Measurements from ENCODE around the genes DNAJB7 and PHF5A.

DNA sequence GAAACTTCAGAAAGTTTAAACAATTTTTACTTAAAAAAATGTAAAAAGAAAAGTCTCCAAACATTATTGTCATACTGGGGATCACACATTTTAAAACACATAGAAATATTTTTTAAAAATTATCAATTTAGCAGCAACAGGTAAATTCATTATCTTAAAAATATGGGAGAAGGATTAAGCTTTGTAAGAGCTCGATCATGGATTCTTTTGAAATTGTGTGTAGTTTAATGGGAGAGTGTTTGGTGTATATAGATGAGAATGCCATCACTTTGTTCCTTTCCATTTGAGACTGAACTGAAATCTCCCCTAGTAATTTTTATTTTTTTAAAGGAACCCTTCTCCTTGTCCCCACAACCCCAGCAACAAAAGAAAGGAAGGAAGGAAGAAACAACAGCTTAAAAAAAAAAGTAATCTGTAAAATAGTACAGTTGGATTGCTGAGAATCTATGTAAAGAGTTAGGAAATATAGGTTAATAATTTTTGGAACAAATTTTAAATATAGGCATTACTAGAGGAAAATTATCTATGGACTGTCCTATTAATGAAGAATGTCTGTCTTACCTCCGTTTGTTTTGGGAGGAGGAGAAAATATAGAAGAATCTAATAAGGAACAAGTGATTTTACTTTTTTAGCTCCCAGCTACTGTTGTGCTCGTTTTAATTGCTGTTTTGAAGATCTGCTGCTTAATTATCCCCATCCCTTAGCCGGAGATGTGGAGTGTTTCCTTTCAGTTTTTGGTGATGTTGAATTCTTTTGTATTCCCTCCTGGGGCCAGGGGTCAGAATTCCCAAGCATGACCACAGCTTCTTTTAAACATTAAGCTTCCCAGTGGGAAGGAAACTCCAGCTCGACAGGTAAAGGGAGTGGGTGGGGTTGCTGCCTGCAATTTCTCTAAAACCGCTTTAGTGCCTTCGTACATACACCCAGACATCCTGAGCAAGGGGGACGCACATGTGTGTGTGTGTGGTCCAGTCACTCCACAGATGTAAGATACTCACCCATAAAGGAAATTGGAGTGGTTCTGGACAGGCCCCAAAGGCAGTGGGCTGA, 19.7 kb upstream of the ADSL start:
- PRO-cap, result no peak
- RAMPAGE, long total RNA, 4 experiments, result no peak in any of the 4 experiments

DNA sequence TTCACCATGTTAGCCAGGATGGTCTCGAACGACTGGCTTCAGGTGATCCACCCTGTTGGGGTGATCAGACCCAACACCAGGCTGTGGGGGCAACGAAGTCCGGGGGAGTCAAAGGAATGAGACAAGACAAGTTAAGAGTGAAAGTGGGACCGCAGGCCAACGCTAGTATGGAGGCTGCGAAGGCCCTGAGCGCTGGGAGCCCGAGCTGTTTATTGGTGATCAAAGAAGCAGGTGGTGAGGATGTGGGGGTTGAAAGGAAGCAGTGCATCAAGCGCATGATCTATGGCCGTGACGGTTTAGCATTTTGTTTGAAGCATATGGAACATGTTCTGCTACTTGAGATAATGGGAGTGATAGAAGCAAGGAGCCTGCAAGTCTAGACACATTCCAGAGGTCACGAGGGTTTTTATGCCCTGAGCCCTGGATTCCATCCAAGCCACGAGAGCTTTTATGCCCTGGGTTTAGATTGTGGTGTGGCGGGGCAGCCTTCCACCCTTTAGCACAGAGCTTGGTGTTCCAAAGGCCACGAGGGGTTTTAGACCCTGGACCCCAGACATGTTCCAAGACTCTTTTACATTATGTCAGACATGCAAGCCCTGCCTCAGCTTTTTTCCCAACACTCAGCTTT, 49.5 kb downstream of the MCHR1 start:
- PRO-cap, result no peak
- RAMPAGE, long total RNA, 4 experiments, result no peak in any of the 4 experiments

- PRO-cap, result no peak
- RAMPAGE, long total RNA, 4 experiments, result no peak in any of the 4 experiments
Observed at GRCh38 chr22:40764500-40765336, 54.4 kb downstream of the SLC25A17 start.

DNA sequence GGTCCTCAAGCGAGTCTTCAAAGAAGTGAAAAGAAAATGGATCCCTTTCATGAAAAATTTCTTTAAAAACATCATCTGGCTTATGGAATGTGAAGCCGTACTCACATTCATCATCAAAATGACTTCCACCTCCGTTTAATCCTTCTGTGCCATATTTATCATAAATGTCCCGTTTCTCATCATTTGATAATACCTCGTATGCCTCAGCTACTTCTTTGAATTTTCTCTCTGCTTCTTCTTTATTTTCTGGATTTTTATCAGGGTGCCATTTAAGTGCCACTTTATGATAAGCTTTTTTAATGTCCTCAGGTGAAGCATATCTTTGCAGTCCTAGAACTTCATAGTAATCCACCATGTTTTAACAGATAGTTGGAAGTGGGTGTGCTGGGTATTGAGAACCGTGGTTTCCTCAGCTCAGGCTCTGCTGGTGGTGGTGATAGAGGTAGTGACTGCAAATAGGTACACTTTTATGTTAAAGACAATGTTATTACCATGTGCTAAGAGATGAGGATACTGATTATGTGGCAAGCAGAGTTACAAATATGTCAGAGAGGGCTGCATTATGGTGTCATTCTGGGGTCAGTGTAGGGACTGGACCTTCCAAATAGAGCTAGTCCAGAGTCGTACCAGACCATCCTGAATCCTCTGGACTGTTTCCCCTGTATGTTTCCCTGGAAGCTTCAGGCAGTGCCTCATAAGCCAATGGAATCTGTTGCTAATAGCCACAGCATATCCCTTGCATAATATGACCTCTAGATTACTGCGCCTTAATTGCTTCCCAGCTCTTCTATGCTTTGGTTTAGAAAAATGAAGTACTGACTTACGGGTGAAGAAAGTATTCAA, at the start of gene DNAJB7:
Gene DNAJB7 (minus strand): TSS at position 474 of the 843 bp plus-strand sequence.
- PRO-cap, result no peak
- RAMPAGE, long total RNA, 4 experiments, result no peak in any of the 4 experiments

DNA sequence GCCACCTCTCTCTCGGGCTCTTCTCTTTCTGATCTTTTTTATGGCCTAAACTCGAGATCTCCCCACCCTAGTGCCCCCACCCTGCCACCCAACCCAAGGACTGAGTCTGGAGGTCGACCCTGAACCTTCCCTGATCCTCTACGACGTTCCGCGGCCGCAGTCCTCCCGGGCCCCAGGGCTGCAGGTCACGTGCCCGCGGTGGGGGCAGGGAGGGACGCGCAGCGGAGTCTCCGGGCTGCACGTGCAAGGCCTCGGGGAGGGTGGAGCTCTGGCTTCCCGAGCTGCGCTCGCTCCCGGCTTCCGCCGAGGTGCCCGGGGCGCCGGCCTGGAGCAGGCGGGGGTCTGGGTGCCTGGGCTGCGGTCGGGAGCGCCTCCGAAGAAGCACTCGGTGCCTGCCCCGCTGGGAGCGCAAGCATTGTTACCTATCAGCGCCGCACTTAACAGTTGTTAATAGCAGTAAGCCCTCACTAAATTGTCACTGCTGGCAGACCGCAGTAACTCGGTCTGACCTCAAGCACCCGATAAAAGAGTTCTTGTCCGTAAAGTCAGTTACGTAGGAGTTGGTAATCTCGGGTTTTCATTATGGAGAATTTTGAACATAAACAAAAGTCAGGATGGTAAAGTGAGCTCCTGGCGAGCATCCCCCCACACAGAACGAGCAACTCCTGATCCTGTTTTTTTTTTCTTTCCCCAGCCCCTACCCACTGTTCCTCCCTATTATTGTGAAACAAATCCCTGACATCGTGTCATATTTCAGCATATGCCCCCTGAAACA, 69.8 kb upstream of the EP300 start:
- PRO-cap, result bidirectional peak, plus-strand start at position 306 of the sequence, minus-strand start at position 139 of the sequence; unidirectional peak, minus-strand start at position 523 of the sequence
- RAMPAGE, long total RNA, 4 experiments, result no peak in any of the 4 experiments

DNA sequence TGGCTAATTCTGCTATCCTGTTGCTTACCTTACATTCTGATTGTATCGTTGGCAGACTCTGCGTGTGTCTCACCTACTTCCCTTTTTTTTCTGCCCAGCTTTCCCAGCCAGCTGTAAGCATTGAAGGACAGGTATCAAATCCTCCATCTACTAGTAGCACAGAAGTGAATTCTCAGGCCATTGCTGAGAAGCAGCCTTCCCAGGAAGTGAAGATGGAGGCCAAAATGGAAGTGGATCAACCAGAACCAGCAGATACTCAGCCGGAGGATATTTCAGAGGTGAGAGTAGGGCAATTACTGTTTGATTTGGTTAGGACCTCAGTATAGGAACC, 53.4 kb upstream of the L3MBTL2 start:
- PRO-cap, result no peak
- RAMPAGE, long total RNA, 4 experiments, result no peak in any of the 4 experiments

DNA sequence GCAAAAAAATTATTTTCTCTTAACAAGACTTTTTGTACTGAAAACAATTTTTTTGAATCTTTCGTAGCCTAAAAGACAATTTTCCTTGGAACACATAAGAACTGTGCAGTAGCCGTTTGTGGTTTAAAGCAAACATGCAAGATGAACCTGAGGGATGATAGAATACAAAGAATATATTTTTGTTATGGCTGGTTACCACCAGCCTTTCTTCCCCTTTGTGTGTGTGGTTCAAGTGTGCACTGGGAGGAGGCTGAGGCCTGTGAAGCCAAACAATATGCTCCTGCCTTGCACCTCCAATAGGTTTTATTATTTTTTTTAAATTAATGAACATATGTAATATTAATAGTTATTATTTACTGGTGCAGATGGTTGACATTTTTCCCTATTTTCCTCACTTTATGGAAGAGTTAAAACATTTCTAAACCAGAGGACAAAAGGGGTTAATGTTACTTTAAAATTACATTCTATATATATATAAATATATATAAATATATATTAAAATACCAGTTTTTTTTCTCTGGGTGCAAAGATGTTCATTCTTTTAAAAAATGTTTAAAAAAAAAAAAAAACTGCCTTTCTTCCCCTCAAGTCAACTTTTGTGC, 26.0 kb upstream of the L3MBTL2 start:
- PRO-cap, result no peak
- RAMPAGE, long total RNA, 4 experiments, result no peak in any of the 4 experiments

DNA sequence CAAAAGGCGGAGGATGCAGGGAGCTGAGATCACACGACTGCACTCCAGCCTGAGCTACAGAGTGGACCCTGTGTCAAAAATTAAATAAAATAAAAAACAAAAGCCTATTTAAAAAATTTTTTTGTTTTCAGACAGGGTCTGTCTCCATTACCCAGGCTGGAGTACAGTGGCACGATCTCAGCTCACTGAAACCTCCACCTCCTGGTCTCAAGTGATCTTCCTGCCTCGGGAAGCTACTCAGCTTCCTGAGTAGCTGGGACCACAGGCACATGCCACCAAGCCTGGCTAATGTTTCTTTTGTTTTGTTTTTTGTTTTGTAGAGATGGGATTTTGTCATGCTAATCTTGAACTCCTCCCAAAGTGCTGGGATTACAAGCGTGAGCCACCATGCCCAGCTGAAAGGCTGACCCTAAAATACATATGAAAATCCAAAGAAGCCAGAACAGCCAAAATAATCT, 20.5 kb upstream of the L3MBTL2 start:
- PRO-cap, result no peak
- RAMPAGE, long total RNA, 4 experiments, result no peak in any of the 4 experiments

DNA sequence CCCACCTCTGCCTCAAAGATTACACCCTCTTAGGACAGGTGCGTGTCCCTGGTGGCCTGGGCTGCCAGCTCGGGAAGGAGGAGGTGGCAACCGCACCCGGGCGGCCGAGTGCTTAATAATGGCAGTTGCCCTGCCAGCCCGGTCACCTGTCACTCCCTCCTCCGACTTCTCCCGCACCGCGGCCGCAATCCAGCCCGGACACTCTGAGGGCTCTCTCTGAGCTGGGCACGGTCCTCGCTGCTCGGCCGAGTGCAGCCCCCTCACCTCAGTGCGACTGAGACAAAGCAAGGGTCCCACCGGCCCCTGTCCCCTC, 8.2 kb upstream of the L3MBTL2 start:
- PRO-cap, result no peak
- RAMPAGE, long total RNA, 4 experiments, result no peak in any of the 4 experiments

DNA sequence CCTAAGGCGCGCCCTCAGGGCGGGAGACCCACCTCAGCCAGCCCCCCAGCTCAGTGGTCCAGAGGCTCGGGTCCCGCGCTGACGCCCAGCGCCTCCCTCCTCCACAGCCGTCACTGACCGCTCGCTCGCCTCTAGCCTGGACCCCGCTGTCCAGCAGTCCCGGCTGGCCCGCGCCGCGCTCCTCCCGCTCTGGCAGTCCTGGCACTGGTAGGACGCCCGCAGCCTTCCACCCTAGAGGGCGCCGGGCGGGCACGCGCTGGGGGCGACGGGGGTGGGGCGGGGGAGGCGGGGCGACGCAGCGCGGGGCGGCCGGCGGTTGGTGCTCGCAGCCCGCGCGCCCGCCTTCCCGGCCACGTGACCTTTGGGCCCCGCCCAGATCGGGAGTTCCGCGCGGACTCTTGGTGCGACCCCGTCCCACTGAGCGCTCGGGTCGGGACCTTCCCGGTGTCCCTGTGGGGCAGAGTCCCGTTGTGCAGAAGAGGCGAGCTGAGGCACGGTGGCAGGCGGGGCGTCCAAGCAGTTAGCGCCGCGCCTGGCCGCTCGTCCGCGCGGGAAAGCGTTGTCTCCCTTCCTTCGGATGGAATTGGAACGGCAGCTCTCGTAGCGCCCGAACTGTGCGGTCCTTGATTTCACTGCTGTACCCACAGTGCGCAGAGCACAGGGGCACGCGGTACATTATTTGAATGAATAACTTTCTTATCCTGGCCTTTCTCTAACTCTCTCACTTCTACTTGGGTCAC, 7.7 kb upstream of the L3MBTL2 start:
- PRO-cap, result bidirectional peak, plus-strand start at position 392 of the sequence, minus-strand start at position 206 of the sequence
- RAMPAGE, long total RNA, 4 experiments, result no peak in any of the 4 experiments

GRCh38 chr22:41280642-41281334, 5.2 kb downstream of the RANGAP1 start:
- PRO-cap, result no peak
- RAMPAGE, long total RNA, 4 experiments, result no peak in any of the 4 experiments

DNA sequence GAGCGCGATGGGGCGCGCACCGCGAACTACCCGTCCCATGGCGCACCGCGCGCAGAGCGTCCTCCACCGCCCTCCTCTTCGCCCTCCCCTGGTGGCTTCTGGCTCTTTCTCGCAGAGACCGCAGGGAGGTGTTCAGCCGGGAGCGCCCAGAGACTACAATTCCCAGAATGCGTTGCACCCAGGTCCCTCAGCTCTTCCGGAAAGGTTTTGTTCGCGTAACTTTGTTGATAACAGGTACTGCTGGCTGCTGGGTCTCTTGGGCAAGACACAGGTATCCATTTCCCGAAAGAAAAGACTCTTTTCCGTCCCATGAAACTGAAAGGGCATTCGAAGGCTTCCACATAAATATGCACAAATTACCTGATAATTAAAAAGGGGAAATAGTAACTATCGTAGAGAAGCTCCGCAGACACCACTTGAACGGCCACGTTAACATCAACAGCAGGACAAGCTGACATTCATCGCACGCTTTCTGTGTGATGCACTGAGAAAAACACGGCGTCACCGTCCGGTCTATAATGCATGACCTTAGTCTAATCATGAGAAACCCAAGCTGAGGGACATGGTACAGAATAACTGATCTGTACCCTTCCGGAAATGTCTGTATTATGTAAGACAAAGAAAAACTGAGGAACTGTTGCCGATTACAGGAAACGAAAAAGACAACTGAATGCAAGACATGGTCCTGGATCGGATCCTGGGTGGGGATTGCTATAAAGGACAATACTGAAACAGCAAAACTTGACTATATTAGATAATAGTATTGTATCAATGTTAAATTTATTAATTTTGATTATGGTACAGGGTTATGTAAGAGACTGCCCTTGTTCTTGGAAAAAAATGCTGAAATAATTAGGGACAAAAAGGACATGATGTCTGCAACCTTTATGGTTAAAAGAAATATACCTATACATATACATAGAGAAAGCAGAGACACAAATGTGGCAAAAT, 612 bp upstream of the RANGAP1 start:
- PRO-cap, result bidirectional peak, plus-strand start at position 237 of the sequence, minus-strand start outside the sequence
- RAMPAGE, long total RNA, 4 experiments, result no peak in any of the 4 experiments

DNA sequence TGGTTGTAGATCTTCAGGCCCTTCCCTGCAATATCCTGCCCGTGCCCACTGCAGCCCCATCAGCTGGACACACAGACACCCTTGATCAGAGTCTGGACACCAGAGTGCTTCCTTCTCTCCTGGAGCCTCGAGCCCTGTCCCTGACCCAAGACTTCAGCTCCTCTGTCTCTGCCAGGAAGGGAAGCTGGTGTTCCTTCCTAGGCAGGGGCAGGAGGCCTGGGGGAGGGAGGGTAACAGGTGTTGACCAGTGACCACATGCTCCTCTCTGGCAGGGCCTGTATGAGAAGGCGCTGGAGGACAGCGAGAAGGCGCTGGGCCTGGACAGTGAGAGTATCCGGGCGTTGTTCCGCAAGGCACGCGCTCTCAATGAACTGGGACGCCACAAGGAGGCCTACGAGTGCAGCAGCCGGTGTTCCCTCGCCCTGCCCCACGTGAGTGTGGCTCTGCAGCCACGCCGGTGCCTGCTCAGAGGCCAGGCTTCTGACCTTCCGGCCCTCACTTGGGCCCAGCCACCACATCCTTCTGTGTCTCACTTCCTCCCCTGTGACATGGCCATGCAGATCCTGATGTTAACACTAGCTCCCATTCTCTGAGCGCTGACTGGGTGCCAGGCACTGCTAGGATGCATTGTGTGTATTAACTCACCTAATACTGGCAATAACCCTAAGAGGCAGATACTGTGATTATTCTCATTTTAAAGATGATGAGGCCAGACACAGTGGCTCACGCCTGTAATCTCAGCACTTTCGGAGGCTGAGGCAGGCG, 25.8 kb downstream of the ZC3H7B start:
- PRO-cap, result no peak
- RAMPAGE, long total RNA, 4 experiments, result no peak in any of the 4 experiments

GRCh38 chr22:41344023-41344462, 37.7 kb upstream of the TEF start:
- PRO-cap, result no peak
- RAMPAGE, long total RNA, 4 experiments, result no peak in any of the 4 experiments

GRCh38 chr22:41344463-41344872, 37.3 kb upstream of the TEF start:
- PRO-cap, result no peak
- RAMPAGE, long total RNA, 4 experiments, result no peak in any of the 4 experiments

- PRO-cap, result bidirectional peak, plus-strand start at chr22:41367426, minus-strand start at chr22:41367122; unidirectional peak, plus-strand start at chr22:41367455
- RAMPAGE, long total RNA, 4 experiments, result start-site peak on the plus strand in 4 of 4 experiments, at chr22:41367409-41367520 at its widest, 34 to 122 reads per replicate
Observed at GRCh38 chr22:41366893-41367828, 14.6 kb upstream of the TEF start.

- PRO-cap, result bidirectional peak, plus-strand start at chr22:41368163, minus-strand start at chr22:41368060
- RAMPAGE, long total RNA, 4 experiments, result no peak in any of the 4 experiments
Observed at GRCh38 chr22:41367851-41368944, 13.5 kb upstream of the TEF start.

DNA sequence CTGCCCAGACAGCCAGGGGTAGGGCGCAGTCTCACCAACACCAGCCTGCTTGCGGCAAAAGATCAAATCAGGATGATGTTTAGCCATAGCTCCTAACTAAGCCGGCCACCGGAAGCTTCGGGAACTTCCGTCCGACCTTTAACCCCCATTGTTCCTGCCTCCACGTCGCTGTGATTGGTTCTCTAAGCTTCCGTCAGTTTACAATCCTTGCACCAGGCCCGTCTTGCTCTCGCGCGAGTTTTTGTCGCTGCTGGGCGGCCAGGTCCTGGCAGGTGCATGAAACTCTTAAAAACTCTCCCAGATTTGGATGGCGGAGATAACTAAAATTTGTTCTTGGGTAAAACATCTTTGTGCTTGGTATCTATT, at the start of gene PHF5A:
Gene PHF5A (minus strand): TSS at position 126 of the 366 bp plus-strand sequence.
- PRO-cap, result unidirectional peak, minus-strand start at position 119 of the sequence; unidirectional peak, minus-strand start at position 172 of the sequence
- RAMPAGE, long total RNA, 4 experiments, result start-site peak on the minus strand in 4 of 4 experiments, centred at positions 106 to 116 of the sequence, 128 to 358 reads per replicate

- PRO-cap, result no peak
- RAMPAGE, long total RNA, 4 experiments, result start-site peak on the plus strand in 1 of 4 experiments, at chr22:41482319-41482619 at its widest, 12 reads per replicate
Observed at GRCh38 chr22:41482172-41483053, 13.5 kb downstream of the ACO2 start.

DNA sequence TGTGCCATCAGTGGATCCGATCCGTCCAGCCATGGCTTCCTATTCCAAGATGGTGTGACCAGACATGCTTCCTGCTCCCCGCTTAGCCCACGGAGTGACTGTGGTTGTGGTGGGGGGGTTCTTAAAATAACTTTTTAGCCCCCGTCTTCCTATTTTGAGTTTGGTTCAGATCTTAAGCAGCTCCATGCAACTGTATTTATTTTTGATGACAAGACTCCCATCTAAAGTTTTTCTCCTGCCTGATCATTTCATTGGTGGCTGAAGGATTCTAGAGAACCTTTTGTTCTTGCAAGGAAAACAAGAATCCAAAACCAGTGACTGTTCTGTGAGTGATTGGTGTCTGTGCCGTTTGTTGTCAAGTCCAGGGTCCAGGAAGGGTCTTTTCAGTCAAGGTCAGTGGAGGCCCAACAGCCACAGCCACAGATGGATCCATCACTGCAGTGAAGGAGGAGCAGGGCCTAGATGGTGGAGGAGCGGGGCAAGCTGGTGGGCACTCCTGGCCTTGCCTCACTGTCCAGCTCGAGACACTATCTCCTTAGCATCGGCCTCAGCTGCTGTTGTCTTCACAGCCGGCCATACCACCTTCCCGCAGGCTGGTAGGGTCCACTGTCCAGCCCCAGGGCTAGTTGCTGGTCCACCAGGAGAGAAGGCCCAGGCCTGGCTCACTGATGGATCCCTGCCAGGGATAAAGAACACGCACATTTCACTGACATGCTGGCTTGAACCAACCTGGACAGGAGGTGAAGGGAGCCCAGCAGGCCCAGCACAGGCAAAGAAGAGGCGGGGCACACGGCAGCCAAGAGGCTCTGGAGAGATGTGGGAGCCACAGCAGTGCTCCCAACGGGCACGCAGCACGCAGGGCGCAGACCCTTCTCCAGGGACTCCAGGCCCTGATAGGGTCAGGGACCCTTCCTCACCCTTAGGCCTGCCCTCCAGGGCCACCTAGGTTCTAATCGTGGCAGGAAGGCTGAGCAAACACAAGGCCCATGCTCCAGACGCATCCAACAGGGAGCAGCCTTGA, 15.3 kb downstream of the POLR3H start:
- PRO-cap, result no peak
- RAMPAGE, long total RNA, 4 experiments, result no peak in any of the 4 experiments